Melanocyte of skin (primary cell): Measurements from ENCODE around the gene HDDC2.

- CAGE, long polyA plus RNA, 2 experiments = no peak in any of the 2 experiments
These were observed 342.0 kb downstream of the GJA1 start for GRCh38 chr6:121777506-121777705.

DNA sequence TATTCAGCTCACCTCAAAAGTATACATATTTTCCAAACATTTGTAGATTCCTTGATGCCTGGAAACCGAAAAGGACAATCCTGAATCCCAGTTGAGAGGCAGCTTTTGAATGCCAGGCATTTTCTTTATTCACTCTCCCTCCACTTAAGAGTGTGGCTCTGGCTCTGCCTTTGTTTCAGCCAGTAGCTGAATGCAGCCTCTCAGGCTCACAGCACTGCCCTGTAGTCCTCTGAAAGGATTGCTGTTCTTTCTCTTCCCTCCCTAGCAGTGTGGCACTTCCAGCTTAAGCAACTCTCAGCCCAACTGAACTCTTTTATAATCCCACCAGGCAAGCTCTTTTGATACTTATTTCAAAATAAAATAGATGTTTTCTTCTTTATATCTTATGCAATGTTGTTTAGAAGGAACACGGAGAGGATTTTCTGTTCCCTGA is 415.6 kb downstream of the GJA1 start:
- CAGE, long polyA plus RNA, 2 experiments = no peak in any of the 2 experiments

DNA sequence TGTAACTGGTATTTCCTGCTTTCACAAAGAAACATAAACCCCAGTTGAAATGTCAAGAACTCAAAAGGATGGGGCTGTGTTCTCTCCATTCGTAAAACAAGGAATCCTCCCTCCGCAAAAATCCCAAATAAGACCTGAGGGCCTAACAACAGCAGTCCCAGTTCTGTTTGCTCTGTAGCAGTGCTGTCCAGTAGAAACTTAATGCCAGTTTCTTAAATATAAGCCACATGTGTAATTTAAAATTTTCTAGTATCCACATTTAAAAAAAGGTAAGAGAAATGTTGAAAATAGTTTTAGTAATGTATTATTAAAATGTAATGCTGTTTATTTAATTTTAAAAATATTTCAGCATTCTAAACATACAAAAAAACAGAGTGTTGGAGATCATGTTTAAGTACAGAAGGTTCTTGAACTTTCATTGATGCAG is 421.0 kb downstream of the GJA1 start:
- CAGE, long polyA plus RNA, 2 experiments = no peak in any of the 2 experiments

DNA sequence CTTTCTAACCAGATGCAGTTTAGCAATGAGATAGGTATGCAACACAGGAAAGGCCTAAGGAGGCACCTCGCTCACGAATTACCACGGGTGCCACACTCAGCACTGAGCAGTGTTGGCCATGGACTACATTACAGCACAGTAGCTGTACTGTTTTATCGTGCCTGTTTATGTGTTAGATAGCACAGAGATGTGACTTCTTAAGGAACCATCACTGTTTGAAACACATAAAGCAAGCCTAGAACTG is 447.3 kb upstream of the HSF2 start:
- CAGE, long polyA plus RNA, 2 experiments = no peak in any of the 2 experiments

- CAGE, long polyA plus RNA, 2 experiments = no peak in any of the 2 experiments
These were observed 272.6 kb upstream of the HSF2 start for GRCh38 chr6:122126732-122127370.

- CAGE, long polyA plus RNA, 2 experiments = no peak in any of the 2 experiments
These were observed 14.0 kb downstream of the SERINC1 start for GRCh38 chr6:122457454-122458071.

GRCh38 chr6:122790762-122791465 is 1.9 kb downstream of the SMPDL3A start:
- CAGE, long polyA plus RNA, 2 experiments = no peak in any of the 2 experiments

GRCh38 chr6:123471811-123472357 is 164.9 kb downstream of the TRDN start:
- CAGE, long polyA plus RNA, 2 experiments = no peak in any of the 2 experiments

DNA sequence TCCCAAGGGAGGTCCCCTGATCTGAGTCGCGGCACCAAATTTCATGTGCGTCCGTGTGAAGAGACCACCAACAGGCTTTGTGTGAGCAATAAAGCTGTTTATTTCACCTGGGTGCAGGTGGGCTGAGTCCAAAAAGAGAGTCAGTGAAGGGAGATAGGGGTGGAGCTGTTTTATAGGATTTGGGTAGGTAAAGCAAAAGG is 49.3 kb downstream of the TRDN start:
- CAGE, long polyA plus RNA, 2 experiments = no peak in any of the 2 experiments

- CAGE, long polyA plus RNA, 2 experiments = no peak in any of the 2 experiments
These were observed 48.3 kb upstream of the TRDN start for GRCh38 chr6:123684931-123685514.

- CAGE, long polyA plus RNA, 2 experiments = no peak in any of the 2 experiments
These were observed 1.8 kb downstream of the RNF217 start for GRCh38 chr6:124963895-124964621.

DNA sequence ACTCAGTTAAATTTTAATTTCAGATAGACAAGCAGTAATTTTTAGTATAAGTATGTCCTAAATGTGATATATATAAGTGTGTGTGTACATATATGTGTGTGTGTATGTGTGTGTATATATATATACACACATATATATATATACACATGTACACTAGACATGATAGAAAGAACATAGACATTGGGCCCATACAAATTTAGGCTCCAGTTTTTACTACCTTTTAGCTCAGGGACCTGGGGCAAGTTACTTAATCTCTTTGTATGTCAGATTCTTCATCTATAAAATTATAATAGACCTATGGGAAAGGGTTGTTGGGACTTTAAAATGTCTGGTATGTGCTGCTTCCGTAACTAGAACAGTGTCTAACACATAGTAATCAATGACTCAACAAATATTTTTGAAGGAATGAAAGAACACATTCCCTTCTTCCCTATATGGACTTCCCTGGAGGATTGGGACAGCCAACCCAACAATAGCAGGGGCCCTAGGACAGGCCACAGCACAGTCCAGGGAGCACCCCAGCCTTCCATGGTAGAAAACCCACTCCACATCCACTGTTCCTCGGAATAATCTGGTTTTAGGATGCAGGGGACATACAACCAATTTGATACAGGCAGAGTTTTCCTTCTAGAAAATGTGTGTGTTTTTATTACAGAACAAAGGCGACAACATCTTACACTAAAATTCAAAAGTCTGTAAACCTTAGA is 50.7 kb upstream of the TPD52L1 start:
- CAGE, long polyA plus RNA, 2 experiments = no peak in any of the 2 experiments

GRCh38 chr6:125219604-125220205 is 66.1 kb downstream of the TPD52L1 start:
- CAGE, long polyA plus RNA, 2 experiments = no peak in any of the 2 experiments

GRCh38 chr6:125301459-125302550 is at the start of gene HDDC2:
HDDC2 (minus strand) TSS chr6:125301967.
- CAGE, long polyA plus RNA, 2 experiments = start-site peak on the minus strand in 2 of 2 experiments, at chr6:125301916-125302117 at its widest, 29 to 368 reads per replicate

DNA sequence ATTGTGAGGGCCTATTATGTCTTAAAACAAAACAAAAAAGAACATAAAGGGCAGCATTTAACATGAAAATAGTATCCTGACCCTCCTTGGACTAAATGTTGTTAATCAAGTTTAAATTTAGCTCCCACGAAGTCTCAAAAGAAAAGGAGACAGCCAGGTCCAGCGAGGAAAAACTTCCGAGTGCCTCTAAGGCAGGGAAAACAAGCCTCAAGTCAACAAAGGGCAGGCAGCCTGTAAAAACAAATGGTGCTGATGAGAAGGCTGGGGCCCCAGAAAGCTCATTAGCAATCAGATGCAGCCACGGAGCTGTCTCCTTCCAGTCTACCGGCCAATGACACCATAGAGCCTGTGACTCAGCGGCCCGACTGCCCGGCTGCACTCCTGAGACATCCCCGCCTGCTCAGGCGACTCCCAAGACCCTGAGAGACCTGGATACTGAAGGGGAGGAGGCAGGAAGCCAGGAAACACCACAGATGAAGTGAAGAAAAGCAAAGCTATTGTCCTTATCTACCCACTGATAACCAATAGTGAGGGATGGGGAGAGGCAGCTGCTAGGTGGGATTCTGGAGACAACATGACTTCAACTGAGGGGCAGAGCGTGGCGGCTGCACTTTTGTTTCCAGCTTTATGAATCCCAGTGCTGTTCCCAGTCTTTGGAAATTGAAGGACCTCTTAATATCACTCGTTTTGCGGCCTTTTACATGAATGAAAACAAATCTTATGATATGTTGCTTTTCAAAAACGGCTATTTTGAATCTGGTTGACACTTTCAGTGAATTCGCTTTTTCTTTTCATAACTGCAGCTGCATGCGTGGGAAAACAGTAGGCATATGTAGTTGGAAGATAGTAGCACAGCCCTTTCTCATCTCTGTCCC is 120.2 kb upstream of the HDDC2 start:
- CAGE, long polyA plus RNA, 2 experiments = no peak in any of the 2 experiments

DNA sequence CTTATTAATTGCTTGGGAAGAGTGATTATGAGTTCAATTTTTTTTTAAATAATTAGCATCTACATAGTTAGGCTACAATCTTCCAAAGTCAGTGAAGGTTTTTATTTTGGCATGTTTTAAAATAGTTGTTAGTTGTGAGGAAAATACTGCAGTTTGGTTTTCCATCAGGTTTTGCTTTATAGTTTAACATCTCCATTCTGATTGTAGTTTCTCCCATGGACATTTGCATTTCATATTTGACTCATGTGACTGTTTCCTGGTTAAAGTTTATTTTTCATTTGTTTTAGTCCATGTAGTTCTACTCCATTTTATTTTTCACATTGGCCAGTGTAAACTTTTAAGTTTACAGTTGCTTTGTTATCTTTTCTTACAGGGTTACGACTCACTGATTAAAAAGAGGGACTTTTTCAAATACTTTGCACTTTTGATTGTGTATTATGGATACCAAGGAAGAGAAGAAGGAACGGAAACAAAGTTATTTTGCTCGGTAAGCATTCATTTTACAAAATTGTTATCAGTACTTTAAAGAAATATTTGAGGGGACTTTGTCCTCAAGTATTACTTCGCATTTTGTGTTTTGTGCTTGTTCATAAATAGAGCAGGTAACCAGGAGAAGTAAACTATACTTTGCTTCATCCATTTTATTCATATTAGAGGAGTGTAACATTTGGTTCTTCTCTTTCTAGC is 24.3 kb downstream of the NCOA7 start:
- CAGE, long polyA plus RNA, 2 experiments = no peak in any of the 2 experiments

GRCh38 chr6:125831638-125832345 is 41.0 kb downstream of the NCOA7 start:
- CAGE, long polyA plus RNA, 2 experiments = no peak in any of the 2 experiments

DNA sequence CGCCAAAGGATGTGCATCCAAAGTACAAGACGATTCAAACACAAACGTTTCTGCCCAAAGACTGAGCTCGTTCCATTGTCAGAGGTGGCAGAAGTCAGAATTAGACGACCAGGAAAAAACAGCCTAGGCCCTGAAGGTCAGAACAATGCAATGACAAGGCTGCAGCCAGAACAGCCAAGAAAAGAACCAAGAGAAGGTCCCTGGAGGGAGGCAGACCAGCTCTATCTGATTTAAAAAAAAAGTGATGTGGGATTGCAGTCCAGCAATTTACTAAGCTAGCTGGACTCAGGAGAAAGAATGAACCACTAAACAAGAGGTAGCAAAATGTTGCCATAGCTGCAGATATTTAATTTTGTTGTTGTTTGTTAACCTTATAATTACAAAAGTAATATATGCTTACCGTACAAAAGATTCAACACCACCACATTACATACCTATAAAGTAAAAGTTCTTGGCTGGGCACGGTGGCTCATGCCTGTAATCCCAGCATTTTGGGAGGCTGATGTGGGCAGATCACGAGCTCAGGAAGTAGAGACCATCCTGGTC is 54.4 kb downstream of the NCOA7 start:
- CAGE, long polyA plus RNA, 2 experiments = no peak in any of the 2 experiments

DNA sequence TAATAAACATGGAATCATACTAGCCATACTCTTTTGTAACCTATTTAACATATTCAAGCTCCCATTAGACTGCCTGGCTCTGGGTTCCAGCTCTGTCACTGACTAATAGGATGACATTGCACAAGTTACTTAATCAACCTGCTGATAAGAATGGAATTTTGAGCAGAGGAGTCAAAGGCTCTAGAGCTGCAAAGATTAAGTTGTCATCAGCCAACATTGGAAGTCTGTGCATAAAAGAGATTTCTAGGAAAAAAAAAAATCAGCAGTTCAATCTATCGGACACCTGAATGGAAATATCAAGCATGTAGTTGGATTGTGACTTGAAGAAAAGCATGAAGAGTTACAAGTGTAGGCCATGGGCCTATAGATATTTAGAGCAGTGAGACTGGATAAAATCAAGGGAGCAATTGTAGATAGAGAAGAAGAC is 11.1 kb upstream of the HINT3 start:
- CAGE, long polyA plus RNA, 2 experiments = no peak in any of the 2 experiments

GRCh38 chr6:125950230-125950713 is 6.3 kb upstream of the HINT3 start:
- CAGE, long polyA plus RNA, 2 experiments = no peak in any of the 2 experiments